HGPS cell (cell line): ENCODE measurements around the gene PDE9A.

GRCh38 chr21:42427012-42427654 is 23.4 kb downstream of the UBASH3A start:
- RRBS, result no CpG with 5 or more reads among the region's 12 CpGs

GRCh38 chr21:42493387-42493706 is 2.7 kb downstream of the RSPH1 start:
- RRBS, result no CpG with 5 or more reads among the region's 4 CpGs

- RRBS, result no CpG with 5 or more reads among the region's 27 CpGs
Measured at GRCh38 chr21:42524318-42525342, 11.0 kb downstream of the SLC37A1 start.

DNA sequence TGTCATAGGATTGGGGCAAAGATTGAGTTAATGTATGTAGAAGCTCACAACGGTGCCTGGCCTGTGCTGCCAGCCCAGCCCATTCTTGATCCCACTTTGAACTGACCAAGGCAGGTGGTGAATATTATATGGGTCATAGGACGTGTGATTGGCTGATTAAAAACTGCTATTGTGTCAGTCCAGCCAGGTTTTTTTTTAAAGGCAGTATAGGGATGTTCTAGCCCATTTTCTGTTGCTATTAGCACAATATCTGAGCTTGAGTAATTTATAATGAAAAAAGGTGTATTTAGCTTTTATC is 22.6 kb downstream of the SLC37A1 start:
- RRBS, result no CpG with 5 or more reads among the region's 2 CpGs

GRCh38 chr21:42651673-42652270 is 1.6 kb upstream of the PDE9A start:
- RRBS, result no CpG with 5 or more reads among the region's 14 CpGs

DNA sequence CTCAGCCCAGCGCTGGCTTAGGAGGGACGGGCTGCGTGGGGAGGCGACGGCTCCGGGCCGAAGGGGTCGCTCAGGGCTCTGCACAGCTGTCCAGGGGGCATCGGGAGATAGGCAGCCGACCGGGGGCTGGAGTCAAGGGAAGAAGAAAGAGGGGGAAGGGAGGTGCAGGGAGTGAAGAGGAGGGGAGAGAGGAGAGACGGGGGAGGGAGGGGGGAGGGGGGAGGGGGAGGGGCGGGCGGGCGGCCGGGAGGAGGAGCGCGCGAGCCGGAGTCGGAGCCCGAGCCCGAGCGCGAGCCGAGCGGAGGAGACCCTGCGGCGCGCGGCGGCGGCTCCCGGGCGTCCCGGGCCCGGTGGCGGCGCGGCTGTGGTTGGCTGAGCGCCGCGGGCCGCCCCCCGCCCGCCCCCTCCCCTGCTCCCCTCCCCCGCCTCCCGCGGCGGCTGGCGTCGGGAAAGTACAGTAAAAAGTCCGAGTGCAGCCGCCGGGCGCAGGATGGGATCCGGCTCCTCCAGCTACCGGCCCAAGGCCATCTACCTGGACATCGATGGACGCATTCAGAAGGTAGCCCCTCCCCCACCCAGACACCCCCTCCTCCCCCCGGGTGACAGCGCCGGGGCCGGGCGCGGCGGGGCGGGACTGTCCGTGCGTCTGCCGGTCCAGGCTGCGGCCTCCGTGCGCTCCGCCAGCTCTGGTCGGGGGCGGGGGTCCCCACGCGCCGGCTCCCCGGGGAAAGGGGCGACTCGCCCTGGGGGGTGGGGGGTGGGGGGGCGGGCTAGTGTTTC is at the start of gene PDE9A:
PDE9A (plus strand) TSS at position 297 of the 780 bp plus-strand sequence.
- RRBS, result 4% methylated on average over 46 of the region's 84 CpGs

GRCh38 chr21:42656108-42656900 is 2.9 kb downstream of the PDE9A start:
- RRBS, result no CpG with 5 or more reads among the region's 22 CpGs

DNA sequence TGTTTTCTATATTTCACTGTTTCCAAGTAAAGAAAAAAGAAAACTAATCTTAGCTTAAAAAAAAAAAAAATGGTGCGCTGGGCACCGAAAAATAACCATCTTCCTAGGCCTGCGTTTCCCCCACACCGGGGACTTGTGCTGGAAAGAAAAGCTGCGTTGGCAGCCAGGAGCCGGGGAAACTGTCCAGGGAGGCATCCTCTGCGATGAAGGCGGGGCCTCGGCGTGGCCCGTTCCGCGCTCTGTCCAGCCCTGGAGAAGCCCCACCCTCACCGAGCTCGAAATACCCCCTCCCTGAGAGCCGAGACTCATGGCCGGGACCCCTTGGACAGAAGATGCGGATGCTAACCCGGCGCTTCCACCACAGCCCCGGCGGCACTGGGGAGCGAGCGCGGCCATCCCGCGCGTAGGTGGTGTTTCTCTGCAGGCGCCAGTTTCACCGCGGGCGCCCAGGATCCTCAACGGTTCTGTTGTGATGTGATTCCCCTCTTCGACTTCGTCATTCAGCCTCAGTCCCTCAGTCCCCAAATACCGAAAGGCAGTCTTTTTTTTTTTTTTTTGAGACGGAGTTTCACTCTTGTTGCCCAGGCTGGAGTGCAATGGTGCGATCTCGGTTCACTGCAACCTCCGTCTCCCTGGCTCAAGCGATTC is 31.6 kb downstream of the PDE9A start:
- RRBS, result 20% methylated on average over 2 of the region's 41 CpGs

DNA sequence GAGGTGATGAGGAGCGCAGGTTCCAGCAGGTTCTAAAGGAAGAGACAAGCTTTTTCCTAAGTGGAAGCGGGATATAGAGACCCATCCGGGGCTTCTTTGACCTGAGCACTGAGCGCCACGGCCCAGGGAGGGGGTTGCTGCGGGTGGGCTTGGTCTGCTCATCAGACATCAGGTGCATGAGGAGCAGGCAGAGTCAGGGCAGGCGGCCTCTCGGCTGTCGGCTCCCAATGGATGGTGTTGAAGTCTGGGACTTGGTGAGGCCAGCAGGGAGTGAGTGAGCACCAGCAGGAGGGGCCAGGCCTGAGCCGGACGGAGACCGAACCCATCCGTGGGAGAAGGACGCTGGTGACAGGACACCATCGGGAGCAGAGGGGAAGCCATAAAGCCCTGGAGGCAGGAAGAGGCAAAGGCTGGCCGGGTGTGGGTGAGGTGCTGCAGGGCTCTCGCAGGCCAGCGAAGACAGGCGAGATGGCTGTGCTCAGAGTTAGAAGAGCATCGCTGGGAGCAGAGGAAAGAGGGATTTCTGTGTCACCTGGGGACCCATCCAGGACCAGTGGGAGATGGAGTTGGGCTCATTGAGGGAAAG is 49.7 kb downstream of the PDE9A start:
- RRBS, result 87% methylated on average over 8 of the region's 20 CpGs

DNA sequence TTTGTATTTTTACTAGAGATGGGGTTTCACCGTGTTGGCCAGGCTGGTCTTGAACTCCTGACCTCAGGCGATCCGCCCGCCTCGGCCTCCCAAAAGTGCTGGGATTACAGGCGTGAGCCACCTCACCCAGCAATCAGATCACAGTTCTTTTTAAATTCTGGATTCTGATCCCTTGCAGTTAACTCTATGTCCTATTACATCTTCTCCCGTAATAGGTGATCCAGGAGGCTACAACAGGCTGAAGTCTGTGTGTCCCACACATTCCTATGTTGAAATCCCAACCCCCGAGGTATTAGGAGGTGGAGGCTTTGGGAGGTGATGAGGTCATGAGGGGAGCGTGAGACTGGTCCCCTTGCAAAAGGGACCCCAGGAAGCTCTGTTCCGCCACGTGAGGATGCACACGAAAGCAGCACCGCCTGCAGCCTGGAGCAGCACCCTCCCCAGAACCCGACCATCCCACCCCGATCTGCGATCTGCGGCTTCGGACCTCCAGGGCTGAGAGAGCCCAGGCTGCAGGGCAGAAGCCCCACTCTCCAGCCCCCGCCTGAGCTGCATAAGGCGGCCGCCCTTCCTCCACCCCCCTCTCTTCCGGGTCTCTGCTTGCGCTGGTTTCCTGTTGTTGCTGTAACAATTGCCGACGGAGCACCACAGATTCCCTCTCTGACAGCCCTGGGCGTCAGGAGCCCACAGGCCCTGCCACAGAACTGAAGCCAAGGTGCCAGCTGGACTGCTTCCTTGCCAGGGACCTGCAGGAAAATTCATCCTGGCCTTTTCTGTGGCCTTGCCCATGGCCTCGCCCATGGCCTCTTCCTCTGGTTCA is 95.7 kb downstream of the WDR4 start:
- RRBS, result no CpG with 5 or more reads among the region's 27 CpGs

DNA sequence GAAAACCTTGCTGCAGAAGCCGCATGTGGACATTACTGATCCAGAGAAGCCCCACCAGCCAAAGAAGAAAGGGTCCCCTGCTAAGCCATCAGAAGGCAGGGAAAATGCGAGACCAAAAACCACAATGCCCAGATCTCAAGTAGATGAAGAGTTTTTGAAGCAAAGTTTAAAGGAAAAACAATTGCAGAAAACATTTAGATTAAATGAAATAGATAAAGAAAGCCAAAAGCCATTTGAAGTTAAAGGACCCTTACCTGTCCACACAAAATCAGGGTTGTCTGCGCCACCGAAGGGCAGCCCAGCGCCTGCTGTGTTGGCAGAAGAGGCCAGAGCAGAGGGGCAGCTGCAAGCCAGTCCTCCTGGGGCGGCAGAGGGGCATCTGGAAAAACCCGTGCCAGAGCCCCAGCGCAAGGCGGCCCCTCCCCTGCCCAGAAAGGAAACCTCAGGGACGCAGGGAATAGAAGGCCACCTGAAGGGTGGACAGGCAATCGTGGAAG is 10.6 kb downstream of the NDUFV3 start:
- RRBS, result no CpG with 5 or more reads among the region's 11 CpGs

GRCh38 chr21:42974860-42975263 is 500 bp downstream of the PKNOX1 start:
- RRBS, result 1% methylated on average over 28 of the region's 75 CpGs

DNA sequence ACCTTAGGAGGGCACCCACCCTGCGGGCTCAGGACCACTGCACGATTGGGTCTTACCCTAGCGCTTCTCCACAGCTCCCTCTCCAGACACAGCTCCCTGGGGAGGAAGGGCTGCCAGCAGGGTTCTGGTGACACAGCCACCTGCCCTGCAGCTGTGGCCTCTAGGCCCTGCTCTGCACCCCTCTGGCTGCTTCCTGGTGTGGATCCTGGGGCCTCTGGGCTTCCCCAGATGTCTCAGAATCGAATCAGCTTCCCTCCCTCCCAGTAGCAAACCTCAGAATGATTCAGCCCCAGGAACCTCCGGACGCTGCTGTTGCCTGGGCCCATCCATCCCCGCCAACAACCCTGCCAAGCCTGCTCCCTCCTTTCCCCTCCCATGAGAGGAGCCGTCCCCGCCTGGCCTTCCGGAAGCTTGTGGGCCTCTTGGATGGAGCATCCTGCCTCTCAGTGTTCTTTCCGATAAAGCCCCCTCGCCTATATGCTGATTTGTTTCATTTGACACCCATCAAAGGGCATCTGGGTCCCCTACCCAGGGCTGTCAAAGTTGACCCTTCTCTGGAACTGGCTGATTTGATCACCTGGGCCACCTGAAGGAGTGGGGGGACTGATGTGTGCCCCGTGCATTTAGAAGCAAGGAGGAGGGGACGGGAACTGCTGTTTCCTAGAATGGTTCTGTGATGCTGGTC is 25.2 kb downstream of the CRYAA start:
- RRBS, result 17% methylated on average over 6 of the region's 14 CpGs

- RRBS, result no CpG with 5 or more reads among the region's 30 CpGs
Measured at GRCh38 chr21:43194872-43195625, 26.2 kb downstream of the CRYAA start.

GRCh38 chr21:43303976-43304175 is 123.1 kb downstream of the SIK1 start:
- RRBS, result no CpG with 5 or more reads among the region's 7 CpGs

DNA sequence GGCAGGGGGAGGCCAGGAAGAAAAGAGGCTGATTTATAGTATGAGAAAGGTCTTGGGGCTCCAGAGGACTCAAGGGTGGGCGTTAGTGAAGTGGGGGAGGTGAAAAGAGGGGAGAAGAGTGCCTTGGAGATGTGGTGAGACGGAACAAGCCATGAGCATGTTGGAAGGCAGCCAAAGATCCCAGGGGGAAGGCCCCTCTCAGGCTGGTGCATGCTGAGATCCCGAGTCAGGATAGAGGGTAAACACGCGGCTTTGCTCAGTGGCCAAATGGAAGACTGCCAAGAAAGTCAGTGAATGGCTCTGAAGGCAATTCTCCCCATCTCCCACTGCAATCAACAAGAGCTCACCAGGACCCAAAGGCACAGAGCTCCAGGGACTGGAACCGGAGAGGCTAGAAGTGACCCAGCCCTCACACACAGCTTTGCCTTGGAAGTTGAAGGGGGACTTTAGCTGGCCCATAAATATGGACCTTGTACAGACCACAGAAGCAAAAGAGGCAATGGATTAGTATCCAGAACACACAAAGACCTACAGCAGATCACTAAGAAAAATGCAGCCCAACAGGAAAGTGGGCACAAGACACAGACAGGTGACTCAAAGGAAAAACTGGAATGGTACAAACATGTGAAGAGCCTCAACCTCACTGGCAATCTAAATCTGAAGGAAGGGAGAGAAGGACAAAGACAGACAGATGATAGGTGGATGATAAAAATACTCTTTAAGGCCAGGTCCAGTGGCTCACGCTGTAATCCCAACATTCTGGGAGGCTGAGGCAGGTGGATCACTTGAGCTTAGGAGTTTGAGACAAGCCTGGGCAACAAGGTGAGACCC is 44.8 kb downstream of the H2BC12L start:
- RRBS, result no CpG with 5 or more reads among the region's 7 CpGs

GRCh38 chr21:43639627-43640209 is 19.6 kb downstream of the HSF2BP start:
- RRBS, result no CpG with 5 or more reads among the region's 4 CpGs

DNA sequence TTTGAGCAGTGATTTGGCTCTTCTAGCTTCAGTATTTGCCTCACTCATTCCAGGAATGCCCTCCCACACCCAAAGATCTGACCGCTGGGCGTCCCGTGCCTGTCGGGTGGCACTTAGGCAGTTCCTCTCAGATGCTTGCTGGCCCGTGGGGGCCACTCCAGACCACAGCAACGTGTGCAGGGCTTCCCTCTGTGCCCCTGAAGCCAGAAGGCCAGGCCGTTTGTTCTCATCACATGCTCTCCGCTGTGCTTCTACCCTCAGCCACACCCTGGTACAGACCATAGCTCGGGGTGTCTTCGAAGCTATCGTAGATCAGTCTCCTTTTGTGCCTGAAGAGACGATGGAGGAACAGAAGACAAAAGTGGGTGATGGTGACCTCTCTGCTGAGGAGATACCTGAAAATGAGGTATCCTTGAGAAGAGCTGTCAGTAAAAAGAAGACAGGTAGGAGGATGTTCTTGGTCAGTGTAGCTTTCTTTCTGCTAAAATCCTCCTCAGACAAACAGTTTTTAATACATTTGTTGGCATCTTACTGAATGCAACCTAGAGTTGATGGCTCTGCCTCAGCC is 17.2 kb downstream of the RRP1B start:
- RRBS, result no CpG with 5 or more reads among the region's 12 CpGs

GRCh38 chr21:43726685-43727949 is 8.2 kb downstream of the PDXK start:
- RRBS, result 58% methylated on average over 5 of the region's 28 CpGs

DNA sequence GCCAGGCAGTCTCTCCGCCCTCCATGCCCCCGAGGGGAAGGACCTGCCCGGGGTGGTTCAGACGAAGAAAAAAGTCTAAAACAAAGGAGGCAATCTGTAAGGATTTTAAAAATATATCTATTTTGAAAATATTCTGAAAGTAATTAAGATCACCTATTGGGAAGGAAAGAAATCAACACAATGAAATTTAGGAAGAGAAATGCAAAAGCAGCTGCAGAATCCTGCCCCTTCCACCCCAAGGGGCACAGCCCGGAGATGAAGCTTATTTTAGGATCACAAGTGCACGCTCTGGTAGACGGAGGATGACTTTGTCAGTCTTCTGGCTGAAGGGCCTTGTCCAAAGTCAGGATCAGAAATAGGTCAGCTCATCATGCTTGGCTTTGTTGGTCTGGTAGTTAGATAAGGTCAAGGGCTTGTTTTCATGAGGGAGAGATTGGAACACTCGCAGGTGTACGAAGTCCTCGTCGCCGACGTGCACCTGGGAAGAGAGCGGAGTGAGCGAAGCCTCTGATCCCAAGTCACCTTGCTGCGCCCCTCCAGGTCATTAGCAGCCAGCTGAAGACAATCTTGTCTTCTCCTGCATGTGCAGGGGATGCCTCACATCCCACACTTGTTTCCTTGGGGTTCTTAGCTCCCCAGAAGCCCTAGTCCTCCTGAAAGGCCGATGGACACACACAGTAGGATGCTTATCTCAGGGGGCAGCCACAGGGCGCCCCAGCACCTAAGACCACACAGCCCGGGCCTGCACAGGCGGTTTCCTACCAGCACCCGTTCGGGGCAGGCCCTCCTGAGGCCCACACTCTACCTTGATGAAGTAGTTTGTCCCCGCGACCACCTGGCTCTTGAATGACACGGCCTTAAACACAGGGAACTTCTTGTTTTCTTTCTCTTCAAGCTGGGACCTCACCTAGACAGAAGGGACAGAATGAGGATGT is 2.0 kb downstream of the CSTB start:
- RRBS, result no CpG with 5 or more reads among the region's 25 CpGs